SEM (cell line): ENCODE measurements around a stretch of chr2.

GRCh38 chr2:171319181-171320186 lies 114.3 kb downstream of the METTL8 start:
- PRO-cap: no peak

GRCh38 chr2:171326880-171327274 lies 106.9 kb downstream of the METTL8 start:
- PRO-cap: no peak

GRCh38 chr2:171523278-171524005 lies 1.2 kb downstream of the CYBRD1 start:
- PRO-cap: no peak

DNA sequence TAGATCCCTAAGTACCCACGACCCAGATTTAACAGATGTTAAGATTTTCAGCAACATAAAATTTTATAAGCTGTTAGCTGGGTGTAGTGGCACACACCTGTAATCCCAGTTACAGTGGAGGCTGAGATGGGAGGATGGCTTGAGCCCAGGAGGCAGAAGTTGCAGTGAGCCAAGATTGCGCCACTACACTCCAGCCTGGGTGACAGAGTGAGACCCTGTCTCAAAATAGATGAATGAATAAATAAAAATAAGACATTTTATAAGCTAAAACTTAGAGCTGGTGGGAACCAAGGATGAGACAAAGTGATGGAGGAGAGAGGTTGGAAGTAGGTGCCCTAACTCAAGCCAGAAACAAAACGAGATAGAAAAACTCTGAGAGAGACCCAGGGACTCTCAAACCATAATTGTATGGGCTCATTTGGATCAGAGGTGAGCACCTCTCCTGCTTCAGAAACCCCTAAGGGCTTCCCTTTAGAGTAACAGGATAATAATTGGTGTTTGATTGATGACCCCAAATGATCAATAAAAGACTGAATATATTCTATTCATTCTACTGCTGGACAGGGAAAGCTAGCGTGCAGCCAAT lies 12.6 kb downstream of the CYBRD1 start:
- PRO-cap: no peak

- PRO-cap: no peak
These were observed 32.9 kb downstream of the CYBRD1 start for GRCh38 chr2:171555133-171555539.

GRCh38 chr2:171700897-171701556 lies 13.8 kb downstream of the DYNC1I2 start:
- PRO-cap: no peak

DNA sequence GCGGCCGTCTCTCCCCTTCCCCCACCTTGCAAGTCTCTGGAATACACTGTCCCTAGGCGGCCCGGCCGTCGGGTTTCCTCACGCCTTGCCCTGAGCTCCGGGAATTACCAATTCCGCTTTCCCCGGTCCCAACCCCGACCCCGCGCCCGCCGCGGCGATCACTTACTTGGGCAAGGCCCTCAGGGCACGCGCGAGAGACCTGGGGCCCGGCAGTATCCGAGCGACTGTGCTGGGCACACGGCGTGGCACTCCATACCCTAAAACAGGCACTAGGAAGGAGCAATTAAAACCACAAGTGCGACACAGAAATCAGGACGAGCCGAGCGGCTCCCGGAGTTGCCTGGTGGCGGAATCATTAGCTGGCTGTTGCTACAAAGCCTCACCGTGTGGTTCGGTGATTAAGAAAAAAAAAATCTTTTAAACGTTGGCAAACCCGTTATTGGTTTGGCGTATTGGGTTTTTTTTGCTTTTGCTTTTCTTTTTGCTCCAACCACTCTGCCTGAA lies 2.1 kb upstream of the DLX1 start:
- PRO-cap: no peak

- PRO-cap: no peak
These were observed 3.3 kb downstream of the ITGA6 start for GRCh38 chr2:172430646-172431178.

GRCh38 chr2:172437608-172438241 lies 10.3 kb downstream of the ITGA6 start:
- PRO-cap: no peak

DNA sequence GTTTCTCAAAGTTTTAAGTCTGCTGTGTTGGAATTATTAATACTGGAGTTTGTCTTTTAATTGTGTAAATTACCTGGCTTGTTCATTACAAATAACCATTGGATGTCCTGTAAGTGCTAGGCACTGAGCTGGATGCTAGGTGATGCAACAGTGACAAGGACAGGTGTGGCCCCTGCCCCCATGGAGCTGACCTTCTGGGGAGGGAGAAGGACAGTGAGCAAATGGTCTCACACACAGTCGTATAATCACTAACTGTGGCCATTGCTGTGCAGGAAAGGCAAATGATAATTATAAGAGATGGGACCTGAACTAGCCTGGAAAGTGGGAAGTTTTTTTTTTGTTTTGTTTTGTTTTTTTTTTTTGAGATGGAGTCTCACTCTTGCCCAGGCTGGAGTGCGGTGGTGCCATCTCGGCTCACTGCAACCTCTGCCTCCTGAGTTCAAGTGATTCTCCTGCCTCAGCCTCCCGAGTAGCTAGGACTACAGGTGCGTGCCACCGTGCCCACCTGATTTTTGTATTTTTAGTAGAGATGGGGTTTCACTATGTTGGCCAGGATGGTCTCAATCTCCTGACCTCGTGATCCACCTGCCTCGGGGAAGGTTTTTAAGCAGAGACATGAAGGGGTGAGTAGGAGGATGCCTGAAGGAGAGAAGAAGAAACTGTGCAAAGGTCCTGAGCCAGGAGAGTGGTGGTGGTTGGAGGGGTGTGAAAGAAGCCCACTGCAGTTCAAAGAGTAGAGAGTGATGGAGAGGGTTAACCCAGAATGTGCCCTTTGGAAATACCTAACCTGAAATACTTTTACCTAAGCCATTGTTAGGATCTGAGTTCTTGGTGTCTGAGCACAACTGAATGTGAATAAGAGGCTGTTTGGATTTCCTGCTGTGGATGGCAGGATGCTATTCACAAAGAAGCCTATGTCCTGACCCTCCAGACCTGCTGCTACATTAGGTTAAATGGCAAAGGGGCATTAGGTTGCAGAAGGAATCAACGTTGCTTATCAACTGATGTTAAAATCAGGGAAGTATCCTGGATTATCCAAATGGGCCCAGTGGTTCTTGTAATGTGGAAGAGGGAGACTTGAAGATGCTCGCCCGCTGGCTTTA lies 26.7 kb downstream of the ITGA6 start:
- PRO-cap: no peak

DNA sequence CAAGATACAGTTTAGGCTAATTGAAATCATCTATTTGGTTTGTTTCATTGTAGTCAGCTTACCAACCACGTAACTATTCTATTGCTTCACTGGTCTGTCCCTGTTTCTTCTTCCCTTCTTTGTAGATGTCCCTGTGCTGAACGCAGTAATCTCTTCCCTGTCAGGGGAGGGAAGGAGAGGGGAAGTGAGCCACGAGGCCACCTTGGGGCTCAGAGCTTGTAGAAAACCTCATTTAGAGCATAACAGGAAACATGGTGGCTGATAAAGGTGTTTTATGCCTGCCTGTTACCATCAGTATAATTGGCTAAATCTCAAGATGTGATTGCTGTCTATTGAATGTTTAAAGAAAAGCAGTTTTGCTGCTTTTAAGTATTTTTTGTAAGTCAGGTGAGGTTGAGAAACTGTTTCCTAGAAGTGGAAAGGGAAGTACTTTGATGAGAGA lies 59.8 kb upstream of the PDK1 start:
- PRO-cap: no peak

- PRO-cap: no peak
These were observed 23.2 kb downstream of the PDK1 start for GRCh38 chr2:172578919-172579611.

GRCh38 chr2:172596480-172597389 lies 40.8 kb downstream of the PDK1 start:
- PRO-cap: no peak

- PRO-cap: no peak
These were observed 150.1 kb upstream of the MAP3K20 start for GRCh38 chr2:172925279-172926187.

DNA sequence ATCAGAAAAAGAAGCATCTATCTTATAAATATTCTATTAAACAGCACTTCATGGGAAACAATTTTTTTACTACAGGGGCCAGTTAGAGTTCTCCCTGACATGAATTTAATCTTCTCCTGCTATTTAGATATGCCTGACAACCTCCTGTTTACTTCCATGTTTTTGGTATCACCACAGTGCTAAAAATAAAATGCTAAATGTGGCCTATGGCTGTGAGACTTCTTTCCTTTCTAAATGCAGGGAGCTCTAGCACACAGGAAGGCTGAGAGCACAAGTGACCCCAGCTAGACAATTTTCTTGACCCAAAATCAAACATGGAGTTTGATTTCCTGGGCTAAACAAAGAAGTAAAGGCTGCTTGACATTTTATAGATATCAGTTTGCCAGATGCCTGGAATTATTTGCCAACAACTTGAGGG lies 47.9 kb upstream of the MAP3K20 start:
- PRO-cap: no peak

DNA sequence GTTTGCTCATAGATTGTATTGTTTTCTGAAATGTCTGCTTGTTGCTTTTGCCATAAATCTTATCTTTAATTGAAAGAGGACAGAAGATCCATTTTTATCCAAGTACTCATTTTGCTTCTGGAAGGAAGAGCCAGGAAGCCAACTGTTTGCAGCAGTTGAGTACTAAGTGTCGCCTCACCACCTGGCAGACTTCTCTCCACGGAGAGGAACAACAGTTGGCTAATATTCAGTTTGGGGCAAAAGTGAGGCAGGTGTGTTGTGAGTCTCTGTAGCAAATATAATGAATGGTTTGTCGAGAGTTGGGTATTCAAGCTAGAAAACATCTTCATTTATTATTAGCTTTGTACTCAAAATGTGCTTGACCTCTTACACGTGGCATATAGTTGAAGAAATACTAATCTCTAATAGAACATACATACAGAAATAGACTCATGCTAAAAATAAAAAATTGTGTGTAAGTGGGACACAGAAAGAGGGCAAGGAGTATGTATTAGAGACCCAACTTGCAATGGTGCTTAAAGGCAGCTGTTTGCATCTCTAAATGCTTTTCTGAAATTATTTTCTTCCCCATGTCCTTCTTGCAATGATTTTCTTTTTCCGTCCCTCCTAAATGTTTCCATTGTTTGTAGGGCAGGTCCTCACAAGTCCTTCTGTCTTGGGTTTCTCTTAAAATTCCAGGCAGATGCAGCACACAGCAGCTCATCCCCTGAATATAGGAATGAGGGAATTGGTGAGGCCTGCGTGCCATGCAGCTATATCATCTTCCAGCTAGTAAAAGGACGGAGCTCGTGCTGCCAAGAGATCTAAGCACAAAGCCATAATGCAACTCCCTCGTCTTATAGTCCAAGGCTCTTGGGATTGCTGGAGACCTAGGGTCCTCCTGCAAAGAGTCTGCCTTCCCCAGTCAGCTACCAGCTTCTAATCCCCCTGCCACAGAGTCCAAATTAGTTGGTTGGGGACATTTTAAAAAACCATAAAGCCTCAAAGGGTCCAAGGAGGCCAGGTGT lies 44.8 kb upstream of the MAP3K20 start:
- PRO-cap: no peak

- PRO-cap: no peak
These were observed 32.1 kb upstream of the MAP3K20 start for GRCh38 chr2:173043428-173044017.

DNA sequence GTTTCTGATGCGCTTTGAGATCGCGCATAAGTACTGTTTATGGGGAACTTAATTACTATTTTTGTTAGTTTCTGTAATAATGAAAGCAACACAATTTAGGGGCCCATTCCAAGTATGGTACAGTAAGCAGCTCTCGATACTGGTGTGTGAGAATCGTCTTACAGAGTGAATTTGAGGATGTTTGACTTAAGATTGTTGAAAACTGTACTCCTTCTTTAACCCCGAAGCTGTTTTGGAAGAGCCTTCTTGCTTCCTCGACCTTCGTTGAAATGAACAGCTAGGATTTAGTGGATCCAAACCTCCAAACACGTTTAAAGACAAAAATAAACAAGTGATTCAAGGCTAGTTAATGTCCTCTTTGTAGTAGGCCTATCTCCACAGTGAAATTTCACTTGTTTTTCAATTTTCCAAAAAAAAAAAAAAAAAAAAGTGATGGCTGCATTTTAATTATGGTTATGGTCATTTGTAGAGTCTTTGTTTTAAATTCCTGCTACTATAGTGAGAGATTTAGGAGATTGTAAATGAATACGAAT lies 1.4 kb downstream of the MAP3K20 start:
- PRO-cap: no peak

DNA sequence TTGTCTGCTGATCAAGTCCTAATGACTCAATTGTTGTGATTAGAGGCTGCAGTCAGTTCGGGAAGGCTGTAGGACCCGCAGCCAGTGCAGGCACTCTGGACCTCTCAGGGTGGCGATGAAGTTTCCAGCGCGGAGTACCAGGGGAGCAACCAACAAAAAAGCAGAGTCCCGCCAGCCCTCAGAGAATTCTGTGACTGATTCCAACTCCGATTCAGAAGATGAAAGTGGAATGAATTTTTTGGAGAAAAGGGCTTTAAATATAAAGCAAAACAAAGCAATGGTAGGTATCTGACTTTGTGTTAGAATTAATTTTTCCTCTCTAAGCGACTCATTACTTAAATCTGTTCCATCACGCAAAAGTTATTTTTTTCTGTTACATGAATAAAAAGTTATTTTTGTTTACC lies 8.5 kb downstream of the CDCA7 start:
- PRO-cap: no peak

- PRO-cap: no peak
These were observed 60.8 kb downstream of the SP3 start for GRCh38 chr2:173904091-173905092.